ENCODE data around the genes SLC25A31 and JADE1.

- RRBS, result no CpG with 5 or more reads among the region's 18 CpGs
These were observed 38.6 kb downstream of the SPRY1 start for GRCh38 chr4:123435153-123435569.

- RRBS, result 2% methylated on average over 10 of the region's 56 CpGs
These were observed 109.1 kb downstream of the SPRY1 start for GRCh38 chr4:123505422-123506308.

- RRBS, result no CpG with 5 or more reads among the region's 8 CpGs
These were observed 220.4 kb downstream of the SPRY1 start for GRCh38 chr4:123616838-123617496.

- RRBS, result no CpG with 5 or more reads among the region's 9 CpGs
These were observed 352.9 kb downstream of the SPRY1 start for GRCh38 chr4:123749361-123750095.

GRCh38 chr4:123811626-123811999 is 415.0 kb downstream of the SPRY1 start:
- RRBS, result no CpG with 5 or more reads among the region's 6 CpGs

- RRBS, result no CpG with 5 or more reads among the region's 1 CpG
These were observed 631.0 kb downstream of the SPRY1 start for GRCh38 chr4:124027527-124028015.

DNA sequence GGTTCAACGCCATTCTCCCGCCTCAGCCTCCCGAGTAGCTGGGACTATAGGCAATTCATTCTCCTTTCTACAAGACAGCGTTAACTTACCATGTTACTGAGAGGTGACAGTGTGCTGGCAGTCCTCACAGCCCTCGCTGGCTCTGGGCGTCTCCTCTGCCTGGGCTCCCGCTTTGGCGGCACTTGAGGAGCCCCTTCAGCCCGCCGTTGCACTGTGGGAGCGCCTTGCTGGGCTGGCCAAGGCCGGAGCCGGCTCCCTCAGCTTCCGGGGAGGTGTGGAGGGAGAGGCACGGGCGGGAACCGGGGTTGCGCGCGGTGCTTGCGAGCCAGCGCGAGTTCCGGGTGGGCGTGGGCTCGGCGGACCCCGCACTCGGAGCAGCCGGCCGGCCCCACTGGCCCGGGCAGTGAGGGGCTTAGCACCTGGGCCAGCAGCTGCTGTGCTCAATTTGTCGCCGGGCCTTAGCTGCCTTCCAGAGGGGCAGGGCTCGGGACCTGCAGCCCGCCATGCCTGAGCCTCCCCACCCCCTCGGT is 373.7 kb downstream of the ANKRD50 start:
- RRBS, result no CpG with 5 or more reads among the region's 37 CpGs

- RRBS, result no CpG with 5 or more reads among the region's 8 CpGs
These were observed 279.0 kb downstream of the ANKRD50 start for GRCh38 chr4:124433468-124433951.

DNA sequence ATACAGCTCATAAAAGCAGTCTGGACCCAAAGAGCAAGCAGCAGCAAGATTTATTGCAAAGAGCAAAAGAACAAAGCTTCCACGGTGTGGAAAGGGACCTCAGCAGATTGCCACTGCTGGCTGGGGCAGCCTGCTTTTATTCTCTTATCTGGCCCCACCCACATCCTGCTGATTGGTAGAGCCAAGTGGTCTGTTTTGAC is 85.7 kb upstream of the FAT4 start:
- RRBS, result no CpG with 5 or more reads among the region's 1 CpG

GRCh38 chr4:125676161-125676604 is 361.4 kb downstream of the FAT4 start:
- RRBS, result no CpG with 5 or more reads among the region's 15 CpGs

DNA sequence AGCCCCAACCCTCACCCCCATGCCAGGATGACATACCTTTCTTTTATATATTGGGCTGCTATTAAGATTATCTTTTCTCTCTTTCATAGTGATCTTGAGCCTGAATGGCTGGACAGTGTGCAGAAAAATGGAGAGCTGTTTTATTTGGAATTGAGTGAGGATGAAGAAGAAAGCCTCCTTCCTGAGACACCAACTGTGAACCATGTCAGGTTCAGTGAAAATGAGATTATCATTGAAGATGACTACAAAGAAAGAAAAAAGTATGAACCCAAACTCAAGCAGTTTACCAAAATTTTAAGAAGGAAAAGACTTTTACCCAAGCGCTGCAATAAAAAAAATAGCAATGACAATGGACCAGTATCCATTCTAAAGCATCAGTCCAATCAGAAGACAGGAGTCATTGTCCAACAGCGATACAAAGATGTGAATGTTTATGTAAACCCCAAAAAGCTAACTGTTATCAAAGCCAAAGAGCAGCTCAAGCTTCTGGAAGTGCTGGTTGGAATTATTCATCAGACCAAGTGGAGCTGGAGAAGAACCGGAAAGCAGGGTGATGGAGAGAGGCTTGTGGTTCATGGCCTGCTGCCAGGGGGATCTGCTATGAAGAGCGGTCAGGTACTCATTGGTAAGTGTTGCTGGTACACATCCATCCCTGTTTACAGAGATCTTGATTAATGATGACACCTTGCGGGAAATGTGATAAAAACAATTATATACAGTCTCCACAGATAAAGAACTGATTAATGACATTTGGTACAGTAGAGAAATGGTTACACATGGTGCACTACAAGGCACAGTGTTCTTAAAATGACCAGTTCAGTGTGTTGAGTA is 10.9 kb downstream of the INTU start:
- RRBS, result no CpG with 5 or more reads among the region's 5 CpGs

GRCh38 chr4:127730023-127730733 is at the start of gene SLC25A31:
SLC25A31 (plus strand) TSS chr4:127730400.
- RRBS, result 94% methylated on average over 12 of the region's 58 CpGs

DNA sequence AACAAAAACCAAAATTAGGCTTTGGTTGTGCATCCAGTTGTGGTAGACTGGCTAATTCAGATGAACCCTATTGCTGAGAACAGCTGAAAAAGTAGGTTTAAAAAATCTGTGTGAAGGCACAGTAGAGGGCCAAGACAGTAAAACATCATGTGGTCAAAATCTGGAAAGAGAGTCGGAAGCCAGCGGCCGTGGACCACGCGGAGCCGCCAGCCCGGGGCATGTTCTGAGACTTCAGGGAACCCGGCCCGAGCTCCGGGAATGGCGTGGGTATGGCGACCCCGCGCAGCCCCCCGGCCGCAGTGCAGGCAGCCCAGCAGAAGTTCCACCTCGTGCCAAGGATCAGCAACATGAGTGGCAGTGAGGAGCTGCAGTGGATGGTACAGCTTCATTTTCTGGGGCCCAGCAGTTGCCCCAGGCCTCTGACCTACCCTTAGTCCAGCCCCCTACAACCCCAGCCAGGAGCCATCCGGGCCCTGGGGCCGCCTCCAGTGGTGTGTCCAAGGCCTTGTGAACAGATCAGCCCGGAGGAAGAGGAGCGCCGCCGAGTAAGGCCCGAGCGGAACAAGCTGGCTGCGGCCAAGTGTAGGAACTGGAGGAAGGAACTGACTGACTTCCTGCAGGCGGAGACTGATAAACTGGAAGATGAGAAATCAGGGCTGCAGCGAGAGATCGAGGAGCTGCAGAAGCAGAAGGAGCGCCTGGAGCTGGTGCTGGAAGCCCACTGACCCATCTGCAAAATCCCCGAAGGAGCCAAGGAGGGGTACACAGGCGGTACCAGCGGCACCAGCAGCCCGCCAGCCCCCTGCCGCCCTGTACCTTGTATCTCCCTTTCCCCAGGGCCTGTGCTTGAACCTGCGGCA is 94.3 kb downstream of the LARP1B start:
- RRBS, result 95% methylated on average over 8 of the region's 36 CpGs

DNA sequence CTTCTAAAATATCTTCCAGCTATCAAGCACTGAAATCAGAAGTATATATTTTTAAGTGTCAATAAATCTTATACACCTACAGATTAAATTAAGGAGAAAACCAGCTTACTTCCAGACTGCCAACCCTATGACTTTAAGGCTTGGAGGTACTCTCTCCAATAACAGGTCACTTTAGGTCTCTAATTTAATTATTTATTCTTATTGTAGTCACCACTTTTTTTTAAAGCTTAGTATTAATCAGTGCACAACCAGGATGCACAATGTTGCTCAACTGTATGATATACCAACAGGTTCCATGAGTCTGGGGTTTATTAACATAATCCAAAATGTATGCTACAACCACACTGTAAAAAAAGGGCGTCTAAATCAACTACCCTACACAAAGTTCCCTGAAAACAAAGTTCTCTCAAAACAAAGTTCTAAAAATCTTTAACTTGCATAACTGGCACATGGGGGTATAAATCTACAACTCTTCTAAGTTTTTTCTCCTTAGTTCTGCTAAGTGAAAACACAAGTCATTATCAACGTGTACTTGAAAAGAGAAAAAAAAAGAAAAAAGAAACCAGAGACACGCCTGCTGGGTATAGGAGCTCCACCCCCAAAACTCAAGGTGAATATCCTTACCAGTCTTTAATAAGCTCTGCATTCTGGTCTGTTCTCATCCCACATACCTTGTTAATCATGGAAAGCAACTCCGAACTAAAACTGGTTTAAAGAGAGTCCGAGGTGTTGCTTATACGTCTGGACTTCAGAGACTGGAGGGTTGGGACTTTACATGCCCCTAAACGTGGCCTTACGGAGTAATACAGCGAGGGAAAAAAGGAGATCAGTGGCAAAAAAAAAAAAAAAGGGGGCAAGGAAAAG is 1.3 kb downstream of the PGRMC2 start:
- RRBS, result no CpG with 5 or more reads among the region's 9 CpGs

GRCh38 chr4:128673149-128673505 is 136.4 kb upstream of the JADE1 start:
- RRBS, result no CpG with 5 or more reads among the region's 6 CpGs

- RRBS, result no CpG with 5 or more reads among the region's 96 CpGs
These were observed at the start of gene JADE1 for GRCh38 chr4:128809299-128810425. JADE1 (plus strand) TSS chr4:128809700.

DNA sequence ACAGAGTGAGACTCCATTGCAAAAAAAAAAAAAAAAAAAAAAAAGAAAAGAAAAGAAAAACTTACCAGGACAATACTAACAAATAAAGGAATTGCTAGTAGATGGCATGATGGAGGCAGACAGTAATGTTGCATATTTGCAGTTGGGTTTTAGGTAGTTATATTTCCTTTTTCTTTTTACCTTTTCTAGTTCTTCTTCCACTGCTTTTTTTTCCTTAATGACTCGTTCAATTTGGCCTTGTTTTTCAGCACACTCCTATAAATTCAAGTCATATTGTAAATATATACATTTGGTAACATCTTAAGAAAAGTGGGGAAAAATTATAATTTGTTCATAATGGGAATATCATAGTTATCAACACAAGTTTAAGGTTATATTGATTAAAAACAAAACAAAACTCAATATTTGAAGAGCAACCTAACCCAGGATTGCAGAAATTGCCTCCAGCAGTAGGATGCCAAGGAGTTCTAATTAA is 138.9 kb downstream of the JADE1 start:
- RRBS, result no CpG with 5 or more reads among the region's 1 CpG

GRCh38 chr4:129076186-129076916 is 17.0 kb downstream of the SCLT1 start:
- RRBS, result no CpG with 5 or more reads among the region's 2 CpGs

- RRBS, result no CpG with 5 or more reads among the region's 1 CpG
These were observed 959.0 kb downstream of the C4orf33 start for GRCh38 chr4:130055015-130055367.

- RRBS, result no CpG with 5 or more reads among the region's 9 CpGs
These were observed 2.2 kb upstream of the PCDH10 start for GRCh38 chr4:133146913-133147216.

Data from epithelial cell of esophagus (primary cell).